ENCODE results near the genes GUCA2A and FOXJ3.

GRCh38 chr1:41805937-41806247, 112.8 kb downstream of the HIVEP3 start:
- PRO-cap = no peak

- PRO-cap = no peak
Observed at GRCh38 chr1:42164427-42165067, at the start of gene GUCA2A. Gene GUCA2A, minus strand, starts transcription at chr1:42164745.

DNA sequence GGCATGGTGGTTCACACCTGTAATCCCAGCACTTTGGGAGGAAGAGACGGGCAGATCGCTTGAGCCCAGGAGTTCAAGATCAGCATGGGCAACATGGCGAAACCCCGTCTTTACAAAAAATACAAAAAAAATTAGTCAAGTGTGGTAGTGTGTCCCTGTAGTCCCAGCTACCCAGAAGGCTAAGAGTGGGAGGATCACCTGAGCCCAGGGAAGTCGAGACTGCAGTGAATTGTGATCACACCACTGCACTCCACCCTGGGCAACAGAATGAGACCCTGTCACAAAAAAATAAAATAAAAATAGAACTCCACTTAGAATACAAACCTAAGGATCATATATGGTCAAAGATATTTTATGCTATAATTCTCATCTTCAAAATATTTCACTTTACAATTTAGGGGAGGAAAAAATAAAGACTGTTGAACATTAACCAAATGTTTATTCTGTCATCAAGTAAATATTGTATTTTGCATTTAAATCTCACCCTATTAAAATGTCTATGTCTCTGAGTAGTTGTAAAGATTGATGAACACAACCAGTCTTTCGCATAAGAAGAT, 47.3 kb downstream of the FOXJ3 start:
- PRO-cap = no peak

- PRO-cap = no peak
Observed at GRCh38 chr1:42297321-42298187, 37.5 kb downstream of the FOXJ3 start.

- PRO-cap = no peak
Observed at GRCh38 chr1:42301956-42302935, 32.8 kb downstream of the FOXJ3 start.

DNA sequence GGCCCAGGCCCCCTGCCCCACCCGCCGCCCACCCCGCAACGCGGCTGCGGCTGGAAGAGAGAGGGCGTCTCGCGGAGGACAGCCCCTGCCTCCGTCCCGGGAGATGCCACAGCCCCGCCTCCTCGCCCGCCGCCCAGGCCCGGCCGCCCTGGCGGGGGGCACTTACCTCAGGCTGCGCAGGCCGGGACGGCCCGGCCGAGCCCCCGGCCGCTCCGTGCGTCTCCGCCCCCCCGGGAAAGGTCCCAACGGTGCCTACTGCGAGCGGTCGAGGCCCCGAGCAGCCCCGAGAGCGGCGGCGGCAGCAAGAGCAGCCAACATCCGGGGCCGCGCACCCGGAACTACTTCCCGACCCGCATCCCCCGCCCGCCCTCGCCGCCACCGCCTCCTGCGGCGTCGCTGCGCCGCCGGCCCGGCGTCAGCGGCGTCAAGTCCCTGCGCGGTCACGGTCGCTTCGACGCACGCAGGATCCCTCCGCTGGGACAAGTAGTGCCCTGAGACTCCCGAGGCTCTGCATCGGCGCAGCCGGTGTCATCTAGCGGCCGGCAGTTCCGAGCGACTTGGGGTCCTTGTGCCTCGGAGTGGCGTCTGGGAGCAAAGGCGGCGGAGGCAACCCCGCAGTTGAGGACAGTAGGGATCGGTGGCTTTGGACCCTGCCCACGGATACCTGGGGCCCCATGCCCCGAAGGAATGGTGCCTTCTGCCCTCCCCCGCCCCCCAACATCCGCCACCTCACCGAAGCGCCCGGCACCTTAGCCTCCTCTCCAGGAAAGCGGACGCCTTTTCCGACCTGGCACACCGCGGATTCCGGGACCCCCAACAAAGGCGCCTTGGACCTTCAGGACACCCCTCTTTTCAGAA, at the start of gene FOXJ3:
Gene FOXJ3 (minus strand): TSS at position 343 of the 858 bp plus-strand sequence.
- PRO-cap = bidirectional peak, plus-strand start at position 531 of the sequence, minus-strand start at position 340 of the sequence

- PRO-cap = unidirectional peak, minus-strand start at chr1:42659045
Observed at GRCh38 chr1:42658634-42659296, 542 bp downstream of the PPIH start.

GRCh38 chr1:42693412-42694311, 11.4 kb downstream of the YBX1 start:
- PRO-cap = no peak

GRCh38 chr1:42695338-42696438, 13.5 kb downstream of the YBX1 start:
- PRO-cap = no peak

DNA sequence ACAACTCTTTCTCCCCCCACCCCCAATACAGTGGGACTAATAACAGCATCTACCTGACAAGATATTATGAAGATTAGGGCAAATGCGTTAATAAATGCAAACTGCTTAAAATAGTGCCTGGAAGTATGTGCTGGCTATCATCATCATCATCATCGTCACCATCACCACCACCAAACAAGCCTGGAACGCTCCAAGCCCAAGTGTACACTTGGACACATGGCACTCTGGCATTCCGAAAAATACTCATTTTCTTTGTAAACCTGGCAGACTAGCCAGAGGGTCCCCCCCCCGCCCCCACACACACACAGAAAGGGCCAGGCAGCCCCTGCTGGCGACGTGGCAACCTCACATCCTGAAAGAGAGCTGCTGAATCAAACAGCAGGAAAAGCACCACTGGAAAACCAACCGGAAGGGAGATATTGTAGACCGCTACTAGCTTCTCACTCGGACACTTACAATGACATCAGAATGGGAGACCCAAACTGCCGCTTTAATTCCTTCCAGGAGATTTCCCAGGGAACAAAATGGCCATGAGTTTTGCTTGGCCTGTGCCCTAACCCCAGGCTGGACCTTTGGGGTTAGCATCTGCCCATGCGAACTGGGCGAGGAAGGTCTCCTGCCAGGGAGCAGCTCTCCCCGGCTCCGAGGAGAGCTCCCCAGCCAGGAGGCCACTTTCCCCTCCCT, 959 bp downstream of the P3H1 start:
- PRO-cap = no peak

DNA sequence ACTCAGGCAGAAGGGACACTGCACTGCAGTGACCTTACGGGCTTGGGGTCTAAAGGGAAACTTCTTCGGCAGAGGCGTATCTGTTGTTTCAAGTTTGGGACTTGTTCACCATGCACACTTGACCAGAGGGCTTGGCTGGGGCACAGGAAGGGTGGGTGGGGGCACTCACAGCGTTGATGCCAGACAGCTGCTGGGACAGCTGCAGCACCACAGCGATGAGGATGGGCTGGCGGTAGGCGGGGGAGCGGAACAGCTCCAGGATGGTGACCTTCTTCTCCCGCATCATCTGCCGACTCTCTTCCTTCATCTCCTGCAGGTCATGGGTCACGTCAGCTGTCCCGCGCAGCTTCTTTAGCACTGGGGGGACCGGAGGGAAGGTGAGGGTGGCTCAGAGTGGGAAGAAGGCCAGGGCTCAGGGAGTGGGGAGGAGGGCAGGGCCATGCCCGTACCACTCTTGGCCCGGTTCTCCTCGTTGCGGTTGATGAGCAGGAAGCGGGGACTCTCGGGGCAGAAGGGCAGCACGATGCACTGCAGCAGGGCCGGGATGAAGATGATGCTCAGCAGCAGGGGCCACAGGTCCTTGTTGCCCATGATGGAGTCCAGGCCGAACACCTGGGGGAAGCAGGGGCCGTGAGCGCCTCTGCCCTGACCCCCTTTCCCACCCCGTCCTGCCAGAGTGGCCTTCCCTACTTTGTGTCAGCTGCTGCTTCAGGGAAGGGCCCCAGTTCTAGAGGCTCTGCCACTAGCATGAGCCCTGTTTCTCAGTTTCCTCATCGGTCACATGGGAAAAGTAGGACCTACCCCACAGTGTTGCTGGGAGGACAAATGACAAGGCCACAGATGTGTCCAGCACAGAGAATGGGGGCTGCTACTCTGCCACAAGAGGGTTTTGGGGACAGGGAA, 29.0 kb downstream of the SLC2A1 start:
- PRO-cap = no peak

GRCh38 chr1:42941636-42942443, 16.8 kb downstream of the SLC2A1 start:
- PRO-cap = no peak

DNA sequence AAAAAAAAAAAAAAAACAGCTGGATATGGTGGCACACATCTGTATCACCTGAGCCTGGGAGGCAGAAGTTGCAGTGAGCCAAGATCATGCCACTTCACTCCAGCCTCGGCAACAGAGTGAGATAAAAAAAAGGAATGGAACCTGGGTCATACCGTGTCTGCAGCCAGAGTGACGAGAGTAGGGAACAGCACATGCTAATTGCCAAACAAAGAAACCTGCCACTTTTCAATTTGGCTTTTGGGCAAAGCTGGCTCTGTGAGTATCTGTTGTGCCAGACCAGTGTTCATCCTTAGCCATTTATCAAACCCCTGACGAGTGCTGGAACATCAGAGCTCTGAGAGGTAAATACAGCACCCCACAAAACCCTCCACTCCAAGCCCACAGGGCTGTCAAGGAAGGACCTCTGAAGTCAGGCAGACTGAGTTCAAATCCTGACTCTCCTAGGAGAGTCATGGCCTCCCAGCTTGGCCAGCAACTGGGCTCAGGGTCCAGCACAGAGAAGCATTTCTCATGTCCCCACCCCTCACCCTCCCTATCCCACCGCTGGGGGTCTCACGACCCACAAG, 11.0 kb downstream of the SLC2A1 start:
- PRO-cap = no peak

GRCh38 chr1:42961741-42962194, 3.1 kb upstream of the SLC2A1 start:
- PRO-cap = no peak

GRCh38 chr1:43035926-43036648, 77.4 kb upstream of the SLC2A1 start:
- PRO-cap = no peak

DNA sequence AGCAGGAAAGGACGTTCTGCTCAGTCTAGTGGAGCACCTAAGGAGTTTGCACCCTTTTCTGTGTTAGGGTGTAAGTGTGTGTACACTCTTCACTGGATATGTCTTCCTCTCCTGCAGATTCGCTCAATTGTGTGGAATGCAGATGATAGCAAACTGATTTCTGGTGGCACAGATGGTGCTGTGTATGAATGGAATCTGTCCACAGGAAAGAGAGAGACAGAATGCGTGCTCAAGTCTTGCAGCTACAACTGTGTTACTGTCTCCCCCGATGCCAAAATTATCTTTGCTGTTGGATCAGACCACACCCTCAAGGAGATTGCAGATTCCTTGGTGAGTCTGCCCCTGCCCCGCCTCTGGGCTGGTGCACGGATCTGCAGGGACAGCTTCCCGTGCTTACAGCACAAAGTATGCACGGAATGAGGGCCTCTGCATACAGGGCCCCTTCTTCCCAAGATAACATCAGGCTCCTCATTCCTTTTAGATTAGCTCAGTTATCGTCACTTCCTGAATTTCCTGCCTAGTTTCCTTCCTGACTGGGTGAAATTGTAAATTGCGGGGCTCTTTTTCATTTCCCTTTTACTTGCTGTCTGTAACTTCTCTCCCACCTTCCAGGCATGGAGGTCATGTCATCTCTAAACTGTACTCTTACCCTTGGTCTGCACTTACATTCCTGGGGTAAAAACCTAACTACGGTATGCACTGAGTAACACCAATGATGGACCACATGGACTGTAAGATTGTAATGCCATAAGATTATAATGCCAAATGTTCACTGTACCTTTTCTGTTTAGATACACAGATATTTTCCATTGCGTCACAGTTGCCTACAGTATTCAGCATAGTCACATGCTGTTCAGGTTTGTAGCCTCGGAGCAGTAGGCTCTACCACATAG, 34.7 kb downstream of the CFAP57 start:
- PRO-cap = unidirectional peak, minus-strand start at position 133 of the sequence

DNA sequence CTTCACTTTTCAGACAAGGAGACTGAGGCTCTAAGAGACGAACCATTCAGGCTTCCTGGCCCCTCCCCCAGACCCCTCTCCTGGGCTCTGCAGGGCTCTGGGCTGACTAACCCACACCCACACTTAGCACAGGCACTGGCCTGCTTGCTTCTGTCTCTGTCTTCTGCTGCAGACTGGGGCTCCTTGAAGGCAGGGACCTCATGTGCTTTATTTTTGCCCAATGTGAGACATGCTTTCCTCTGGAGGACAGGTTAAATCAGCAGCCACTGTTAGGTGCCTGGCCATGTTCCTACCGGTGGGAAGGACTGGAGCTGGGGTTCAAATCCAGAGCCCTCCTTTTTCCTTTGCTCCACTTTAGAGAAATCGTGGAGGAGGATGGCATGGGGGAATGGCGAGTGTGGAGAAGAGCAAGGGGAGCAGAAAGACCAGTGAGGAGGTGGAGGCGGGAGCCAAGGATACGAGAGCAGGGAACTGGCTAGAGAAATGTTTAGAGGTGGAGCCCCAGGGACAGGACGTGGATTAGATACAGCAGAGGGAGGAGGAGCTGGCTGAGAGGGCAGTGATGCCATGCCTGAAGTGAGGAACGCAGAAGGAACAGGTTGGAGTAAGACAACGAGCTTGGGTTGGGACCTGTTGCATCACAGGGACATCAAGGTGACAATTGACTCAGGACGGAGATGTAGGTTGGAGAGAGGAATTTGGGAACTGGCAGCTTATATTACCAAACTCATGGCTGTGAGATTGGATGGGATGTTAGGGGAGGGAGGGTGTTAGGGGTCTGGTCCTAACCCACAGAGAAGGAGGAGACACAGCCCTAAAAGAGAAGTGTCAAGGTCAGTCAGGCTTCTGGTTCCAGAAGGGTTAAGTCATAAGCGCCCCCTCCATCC, 1.8 kb downstream of the TMEM125 start:
- PRO-cap = no peak

GRCh38 chr1:43330082-43330566, 7.5 kb upstream of the MPL start:
- PRO-cap = no peak

DNA sequence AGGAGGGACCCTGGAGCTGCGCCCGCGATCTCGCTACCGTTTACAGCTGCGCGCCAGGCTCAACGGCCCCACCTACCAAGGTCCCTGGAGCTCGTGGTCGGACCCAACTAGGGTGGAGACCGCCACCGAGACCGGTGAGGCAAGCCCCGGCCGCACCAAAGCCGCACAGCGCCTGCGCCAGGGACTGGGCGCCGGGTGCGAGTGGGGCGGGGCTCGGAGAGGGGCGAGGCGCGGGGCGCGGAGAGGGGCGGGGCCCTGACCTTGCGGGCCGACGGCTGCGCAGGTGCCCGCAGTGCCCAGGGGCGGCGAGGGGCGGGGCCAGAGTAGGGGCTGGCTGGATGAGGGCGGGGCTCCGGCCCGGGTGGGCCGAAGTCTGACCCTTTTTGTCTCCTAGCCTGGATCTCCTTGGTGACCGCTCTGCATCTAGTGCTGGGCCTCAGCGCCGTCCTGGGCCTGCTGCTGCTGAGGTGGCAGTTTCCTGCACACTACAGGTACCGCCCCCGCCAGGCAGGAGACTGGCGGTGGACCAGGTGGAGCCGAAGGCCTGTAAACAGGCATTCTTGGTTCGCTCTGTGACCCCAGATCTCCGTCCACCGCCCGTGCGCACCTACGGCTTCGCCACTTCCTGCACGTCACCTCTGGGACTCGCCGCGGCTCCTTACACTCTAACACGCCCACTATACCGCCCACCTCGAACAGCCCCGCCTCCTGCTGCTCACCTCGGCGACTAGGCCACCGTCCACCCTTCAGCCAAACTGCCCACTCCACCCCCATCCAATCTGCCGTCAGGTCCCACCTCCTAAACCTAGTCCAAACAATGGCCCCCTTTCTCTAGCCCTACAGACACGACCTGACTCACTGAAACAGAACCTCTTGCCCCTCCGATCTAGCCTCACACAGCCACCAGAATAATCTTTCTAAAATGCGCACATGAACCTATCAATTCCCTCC, 9.6 kb upstream of the CDC20 start:
- PRO-cap = bidirectional peak, plus-strand start at position 369 of the sequence, minus-strand start at position 160 of the sequence; unidirectional peak, minus-strand start at position 627 of the sequence

DNA sequence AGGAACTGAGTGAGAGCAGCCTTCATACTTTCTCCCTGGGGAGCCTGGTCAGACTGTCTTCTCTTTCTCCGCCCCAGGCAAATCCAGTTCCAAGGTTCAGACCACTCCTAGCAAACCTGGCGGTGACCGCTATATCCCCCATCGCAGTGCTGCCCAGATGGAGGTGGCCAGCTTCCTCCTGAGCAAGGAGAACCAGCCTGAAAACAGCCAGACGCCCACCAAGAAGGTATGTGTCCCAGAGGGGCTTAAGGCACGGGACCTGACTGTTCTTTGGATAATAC, 572 bp downstream of the CDC20 start:
- PRO-cap = no peak

All from mesothelial cell of epicardium (in vitro differentiated cells).